Bronchus fibroblast of lung (primary cell): Measurements from ENCODE around the gene SH3TC1.

GRCh38 chr4:6777695-6778296 lies 4.7 kb upstream of the KIAA0232 start:
- RAMPAGE, long total RNA = no peak

- RAMPAGE, long total RNA = no peak
Observed at GRCh38 chr4:6860803-6861792, 48.5 kb upstream of the TBC1D14 start.

- RAMPAGE, long total RNA = no peak
Observed at GRCh38 chr4:6861793-6862549, 47.7 kb upstream of the TBC1D14 start.

- RAMPAGE, long total RNA = no peak
Observed at GRCh38 chr4:6987965-6988362, 54.8 kb downstream of the CCDC96 start.

DNA sequence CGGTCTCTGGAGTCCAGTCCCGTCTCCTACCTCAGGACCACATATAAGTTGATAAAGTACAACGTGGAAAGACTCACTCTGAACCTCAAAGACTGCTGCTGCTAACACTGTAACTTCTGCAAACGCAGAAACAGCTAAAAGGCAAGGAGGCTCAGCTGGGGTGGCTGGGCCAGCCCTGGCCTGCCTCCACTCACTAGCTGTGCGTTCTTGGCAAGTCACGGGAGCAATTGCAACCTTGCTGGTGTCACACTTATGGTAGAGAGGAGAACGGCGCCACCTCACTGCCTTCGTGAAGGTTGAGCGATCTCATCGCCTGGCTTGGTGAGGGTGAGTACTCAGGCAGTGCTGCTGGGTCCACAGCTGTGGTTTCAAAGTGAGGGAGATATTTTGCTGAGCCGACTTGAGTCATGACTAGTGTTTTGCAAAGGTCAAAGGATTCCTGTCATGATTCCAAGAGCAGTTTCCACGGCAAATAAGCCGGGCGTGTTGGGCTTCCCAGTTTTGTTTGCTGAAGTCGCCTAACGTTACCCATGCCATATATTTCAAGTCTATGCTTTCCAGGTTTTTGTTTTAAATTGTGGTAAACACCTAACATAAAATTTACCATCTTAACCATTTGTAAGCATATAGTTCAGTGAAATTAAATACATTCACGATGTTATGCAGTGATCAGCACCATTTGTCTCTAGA lies 57.2 kb upstream of the GRPEL1 start:
- RAMPAGE, long total RNA = no peak

DNA sequence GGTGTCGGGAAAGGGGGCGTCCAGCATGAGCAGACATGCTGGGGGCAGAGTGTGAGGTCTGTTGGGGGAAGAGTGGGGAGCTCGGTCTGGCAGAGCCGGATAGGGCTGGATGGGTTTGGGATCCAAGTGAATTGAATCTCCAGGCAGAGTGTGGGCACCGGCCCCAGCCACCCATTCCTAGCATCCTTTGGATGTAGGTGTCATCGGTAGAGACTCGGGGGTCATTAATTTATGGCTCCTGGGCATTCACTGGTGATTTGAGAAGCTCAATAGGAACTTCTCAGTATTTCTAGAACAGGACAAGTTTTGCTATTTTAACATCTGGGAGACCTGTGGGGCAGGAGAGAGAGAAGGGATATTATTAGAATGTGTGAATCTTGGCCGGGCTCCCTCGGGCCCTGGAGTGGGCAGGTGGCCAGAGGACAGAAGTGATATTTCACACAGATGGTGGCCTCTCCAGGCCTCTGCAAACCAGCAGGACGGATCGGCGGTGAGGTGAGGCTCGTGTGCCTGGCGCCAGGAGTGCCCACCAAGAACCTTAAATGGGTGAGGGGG lies 64.5 kb downstream of the SORCS2 start:
- RAMPAGE, long total RNA = no peak

GRCh38 chr4:7327493-7327960 lies 107.2 kb downstream of the PSAPL1 start:
- RAMPAGE, long total RNA = no peak

DNA sequence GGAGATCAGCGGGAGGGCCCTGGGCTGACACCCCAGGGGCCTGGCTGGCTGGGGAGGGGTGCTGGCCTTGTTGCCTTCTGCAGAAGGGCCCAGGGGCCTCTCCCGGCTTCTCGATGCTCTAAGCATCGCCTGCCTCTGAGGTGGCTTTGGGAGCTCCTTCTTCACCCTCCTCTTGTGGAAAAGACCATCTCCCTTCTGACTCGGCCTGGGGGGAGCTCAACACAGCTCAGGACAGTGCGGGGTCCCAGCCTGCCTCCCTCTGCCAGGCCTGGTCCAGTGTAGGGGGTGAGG lies 55.3 kb upstream of the PSAPL1 start:
- RAMPAGE, long total RNA = no peak

DNA sequence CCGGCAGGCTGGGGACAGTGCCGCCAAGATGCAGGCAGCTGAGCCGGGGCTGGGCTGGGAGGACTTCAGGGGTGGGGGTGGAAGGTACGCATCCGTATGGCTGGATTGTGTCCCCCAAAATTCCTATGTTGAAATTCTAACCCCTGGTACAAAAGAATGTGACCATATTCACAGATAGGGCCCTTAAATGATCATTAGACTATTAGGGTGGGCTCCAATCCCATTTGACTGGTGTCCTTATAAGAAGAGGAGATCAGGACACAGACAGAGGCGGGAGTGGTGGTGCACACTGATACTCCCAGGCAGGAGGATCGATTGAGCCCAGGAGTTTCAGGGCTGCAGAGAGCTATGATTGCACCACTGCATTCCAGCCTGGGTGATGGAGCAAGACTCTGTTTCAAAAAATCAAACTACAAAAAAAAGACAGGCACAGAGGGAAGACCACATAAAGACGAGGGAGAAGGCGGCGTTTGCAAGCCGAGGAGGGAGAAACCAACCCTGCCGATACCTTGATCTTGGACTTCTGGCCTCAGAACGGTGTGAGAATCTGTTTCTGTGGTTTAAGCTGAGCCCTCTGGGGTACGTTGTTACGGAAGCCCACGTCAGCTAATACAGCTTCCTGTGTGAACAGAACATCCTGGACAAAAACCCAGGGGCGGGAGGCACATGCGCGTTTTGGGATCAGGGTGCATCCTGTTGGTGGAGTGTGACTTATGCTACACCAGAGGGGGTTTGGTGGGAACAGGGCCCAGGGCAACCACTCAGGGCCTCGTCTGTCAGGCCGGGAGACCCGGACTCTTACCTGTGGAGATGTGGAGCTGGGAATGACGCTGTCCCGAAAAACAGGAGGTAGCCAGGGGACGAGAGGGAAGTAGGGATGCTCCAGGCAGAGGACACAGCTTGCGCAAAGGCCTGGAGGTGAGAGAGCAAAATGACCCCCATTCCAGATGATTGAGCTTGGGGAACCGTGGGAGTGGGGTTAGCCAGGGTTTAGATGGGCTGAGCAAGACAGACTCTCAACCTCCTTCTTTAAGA lies 211.8 kb upstream of the PSAPL1 start:
- RAMPAGE, long total RNA = no peak

DNA sequence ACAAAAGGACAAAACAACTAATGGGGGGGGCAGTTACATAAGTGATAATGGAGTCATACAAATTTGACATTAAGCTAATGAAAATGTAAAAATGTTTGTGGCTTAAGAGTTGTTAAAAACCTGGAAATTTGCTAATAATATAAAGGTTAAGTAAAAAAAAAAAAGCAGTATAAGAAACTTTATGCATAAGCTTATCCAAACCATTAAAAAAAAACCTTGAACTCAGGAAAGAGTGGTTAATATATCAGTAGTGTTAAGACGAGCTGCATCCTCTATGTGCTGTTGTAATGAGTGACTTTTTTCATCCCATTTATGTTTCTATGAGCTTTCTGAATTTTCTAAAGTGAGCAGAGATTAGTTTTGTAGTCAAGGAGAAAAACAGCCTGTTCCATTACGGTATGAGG lies 122.0 kb downstream of the AFAP1 start:
- RAMPAGE, long total RNA = no peak

DNA sequence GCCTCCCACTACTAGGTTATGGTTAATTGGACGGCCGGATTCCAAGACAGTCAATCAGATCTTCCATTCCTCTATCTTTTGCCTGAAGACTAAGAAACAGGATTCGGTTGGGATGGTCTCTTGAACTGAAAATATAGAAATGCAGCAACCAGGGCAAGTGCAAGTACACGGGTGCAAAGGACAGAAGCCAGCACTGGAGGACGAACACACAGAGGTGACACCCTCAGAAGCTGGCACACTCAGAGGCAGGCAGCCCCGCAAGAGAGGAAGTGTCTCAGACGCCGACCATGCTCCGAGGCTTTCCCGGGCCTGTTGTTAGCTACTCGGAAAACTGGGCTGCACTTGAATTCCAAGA lies 63.3 kb downstream of the AFAP1 start:
- RAMPAGE, long total RNA = no peak

DNA sequence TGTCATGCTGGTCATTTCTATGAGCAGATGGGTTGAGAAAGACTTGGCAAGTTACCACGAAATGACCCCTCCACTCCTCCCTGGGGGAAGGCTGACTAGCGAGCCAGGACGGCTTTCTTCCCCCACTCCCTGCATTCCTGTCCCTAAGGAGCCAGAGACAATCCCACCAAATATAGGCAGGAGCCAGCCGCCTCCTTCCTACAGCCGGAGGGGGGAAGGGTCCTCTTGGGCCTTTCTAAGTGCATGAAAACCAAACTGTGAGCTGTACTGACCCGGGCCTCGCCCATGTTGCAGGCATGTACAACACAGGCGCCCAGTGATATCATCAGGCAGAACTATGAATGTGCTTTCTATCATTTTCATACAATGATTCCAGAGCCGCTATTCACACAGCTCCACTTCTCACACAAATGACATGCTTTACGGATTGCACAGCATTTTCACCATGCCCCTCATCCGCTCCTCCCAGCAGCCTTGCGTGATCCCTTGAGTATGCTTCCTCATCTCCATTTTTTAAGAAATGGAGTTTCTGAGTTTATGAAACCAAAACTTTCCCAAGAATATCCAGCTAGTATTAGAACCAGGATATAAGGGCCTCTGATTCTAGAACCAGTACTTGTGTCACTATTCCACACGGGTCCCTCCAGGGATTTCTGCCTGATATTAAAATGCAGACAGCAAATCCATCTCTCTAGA lies 28.4 kb downstream of the AFAP1 start:
- RAMPAGE, long total RNA = no peak

DNA sequence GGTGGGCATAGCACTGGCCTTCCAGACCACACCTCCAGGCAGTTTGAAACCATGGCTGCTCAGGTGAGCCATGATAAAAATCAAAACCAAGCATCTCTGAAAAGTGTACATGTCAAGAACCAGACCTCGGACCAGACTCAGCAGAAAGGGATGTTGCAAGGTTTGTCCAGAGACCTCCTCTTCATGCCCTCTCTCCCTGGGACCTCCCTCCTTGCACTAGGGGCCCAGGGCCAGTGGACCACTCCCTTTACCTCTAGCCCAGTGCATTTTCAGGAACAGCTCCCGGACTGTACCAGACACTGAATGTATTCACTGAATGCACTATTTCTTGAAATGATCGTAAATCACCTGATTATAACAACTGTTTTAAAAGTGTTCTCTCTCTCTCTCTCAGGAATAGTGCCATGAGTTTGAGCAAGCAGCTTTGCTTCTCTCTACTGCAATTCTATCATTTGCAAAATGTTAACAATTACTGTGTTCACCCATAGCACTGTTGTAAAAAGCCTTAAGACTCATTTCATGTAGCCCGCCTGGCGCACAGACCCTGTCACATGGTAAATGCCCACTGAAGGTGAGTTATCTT lies 22.9 kb downstream of the AFAP1 start:
- RAMPAGE, long total RNA = no peak

DNA sequence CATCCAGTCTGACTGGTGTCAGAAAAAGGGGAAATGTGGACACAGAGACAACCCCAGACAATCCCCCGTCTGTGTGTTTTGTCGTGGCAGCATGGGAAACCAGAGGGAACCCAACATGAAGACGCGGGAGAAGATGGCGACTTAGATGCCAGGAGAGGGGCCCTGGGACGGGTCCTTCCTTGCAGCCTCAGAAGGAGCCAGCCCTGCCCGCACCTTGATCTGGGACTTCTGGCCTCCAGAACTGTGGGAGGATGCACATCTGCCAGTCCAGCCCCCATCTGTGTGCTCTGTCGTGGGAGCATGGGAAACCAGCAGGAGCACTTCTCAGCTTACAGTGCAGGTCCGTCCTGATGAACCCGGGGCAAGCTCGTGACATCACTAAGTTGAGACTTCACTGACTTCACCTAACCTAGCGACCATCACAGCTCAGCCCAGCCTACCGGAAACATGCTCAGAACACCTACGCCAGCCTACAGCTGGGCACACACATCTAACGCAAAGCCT lies 38.2 kb downstream of the ABLIM2 start:
- RAMPAGE, long total RNA = no peak

DNA sequence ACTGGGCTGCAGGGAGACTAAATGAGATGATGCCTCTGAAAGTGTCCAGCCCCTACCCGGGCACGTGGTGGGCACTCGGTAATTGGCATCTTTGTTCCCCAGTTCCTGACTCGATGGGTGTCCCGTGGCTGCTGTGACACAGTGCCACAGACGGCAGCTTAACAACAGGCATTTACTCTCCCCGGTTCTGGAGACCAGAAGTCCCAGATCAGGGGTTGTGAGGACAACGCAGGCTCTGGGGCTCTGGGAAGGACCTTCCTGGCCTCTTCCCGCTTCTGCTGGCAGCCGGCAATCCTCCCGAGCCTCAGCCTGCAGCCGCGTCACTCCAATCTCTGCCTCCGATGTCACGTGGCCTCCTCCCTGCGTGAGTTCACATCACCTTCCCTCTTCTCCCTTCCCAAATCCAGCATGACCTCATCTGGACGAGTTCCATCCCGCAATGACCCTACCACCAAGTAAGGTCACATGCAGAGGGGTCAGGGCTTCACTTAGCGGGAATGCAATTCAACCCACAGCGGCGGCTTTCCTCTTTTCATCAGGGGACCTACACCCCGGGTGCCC lies 25.7 kb downstream of the ABLIM2 start:
- RAMPAGE, long total RNA = no peak

DNA sequence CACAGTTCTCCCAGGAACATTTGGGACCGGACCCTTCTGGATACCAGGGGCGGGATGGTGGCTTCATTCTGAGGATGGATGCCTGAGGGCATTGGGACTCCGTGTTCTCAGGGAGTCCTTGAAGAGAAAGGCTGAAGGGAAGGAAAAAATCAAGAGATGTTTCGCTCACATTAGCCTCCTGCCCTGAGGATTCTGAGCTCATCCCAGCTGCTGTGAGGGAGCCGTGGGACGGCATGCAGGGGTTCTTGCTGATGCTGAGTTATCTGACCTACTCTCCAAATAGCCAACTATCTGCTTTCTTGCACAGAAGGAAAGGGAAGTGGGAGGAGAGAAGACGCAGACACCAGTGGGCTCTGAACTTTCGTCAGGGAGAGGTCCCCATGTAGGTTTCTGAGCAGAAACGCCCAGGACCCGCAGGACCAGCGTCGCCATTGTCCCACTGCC lies 13.3 kb upstream of the ABLIM2 start:
- RAMPAGE, long total RNA = no peak

DNA sequence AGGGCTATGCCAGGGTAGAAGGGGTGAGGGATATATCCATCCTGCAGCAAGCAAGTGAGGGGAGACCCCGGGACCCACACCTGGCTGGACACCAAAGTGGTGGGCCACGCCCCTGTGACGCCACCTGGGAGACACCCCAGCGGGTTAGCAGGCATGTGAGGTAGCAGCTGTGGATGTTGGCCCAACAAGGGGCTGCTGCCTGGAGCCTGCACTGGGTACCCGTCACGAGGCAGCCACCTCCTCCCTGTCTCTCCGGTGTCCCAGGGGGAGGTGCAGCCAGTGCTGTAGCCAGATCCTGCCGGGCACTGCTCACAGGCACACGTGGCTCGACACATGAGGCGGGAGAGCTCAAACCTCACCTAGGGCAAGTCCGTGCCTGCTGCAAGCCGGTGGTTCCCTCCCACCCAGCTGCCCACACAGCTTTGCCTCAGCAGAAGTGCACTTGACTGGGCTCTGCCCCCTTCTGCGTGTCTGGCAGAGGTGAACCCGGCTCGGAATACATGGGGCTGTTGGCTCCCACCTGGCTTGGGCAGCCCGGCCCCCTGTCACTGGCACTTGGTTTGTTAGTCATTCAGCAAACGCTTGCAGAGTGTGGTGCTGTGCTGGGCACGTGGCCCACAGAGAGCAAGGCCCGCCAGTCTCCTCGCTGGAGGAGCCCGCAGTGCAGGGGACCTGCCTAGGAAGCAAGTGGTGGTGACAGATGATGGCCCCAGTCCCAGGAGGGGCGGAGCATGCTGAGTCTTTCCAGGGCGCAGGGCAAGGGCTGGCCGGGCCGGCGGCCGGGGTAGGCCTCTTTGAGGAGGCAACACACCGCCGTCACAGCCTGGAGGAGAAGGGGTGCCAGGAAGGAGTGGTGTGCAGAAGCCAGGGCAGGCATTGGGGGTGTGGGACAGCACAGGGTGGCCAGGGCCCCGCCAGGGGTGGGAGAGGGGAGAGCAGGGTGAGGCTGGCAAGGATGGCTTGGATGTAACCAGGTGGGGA lies 10.2 kb upstream of the SH3TC1 start:
- RAMPAGE, long total RNA = no peak

DNA sequence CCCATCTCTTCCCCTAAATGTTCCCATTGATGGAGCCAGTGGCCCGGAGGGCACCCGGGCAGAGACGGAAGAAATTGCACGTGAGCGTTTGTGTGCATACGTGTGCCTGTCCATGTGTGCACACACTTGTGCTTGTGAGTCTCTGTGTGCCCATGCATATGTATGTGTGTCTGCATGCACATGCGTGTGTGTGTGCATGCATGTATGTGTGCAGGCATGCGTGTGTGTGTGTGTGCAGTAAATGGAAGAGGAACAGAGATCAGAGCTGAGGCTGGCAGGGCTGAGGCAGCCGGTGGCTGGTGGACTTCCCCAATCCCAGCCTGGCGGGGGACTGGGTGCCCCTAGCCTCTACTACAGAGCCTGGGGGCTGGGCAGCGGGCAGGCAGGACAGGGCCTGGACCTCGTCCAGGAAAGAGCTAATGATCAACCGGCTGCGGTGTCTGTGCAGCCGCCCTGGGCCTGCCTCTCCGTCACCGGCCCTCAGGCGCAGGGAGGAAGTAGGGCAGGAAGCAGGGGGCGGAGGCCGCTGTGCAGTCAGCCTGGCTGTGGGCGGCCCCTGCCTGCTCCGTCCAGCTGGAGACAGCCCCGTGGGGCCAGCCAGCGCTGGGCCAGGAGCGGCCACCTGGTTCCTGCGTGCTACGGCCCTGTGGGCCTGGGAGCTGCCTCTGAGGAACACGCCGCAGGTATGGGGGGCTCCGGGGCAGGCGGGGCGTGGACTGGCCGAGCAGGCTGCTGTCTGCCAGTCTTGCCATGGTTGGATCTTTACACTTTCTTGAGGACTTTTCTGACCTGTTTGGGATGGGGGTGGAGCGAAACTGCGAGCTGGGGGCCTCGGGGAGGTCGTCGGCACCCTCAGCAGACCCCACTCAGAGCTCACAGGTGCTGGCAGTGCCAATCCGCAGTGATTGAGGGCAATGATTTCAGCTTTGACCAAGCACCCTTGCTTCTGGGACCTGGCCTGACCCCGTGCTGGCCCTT lies at the start of gene SH3TC1:
SH3TC1 (plus strand) TSS at position 568 of the 978 bp plus-strand sequence.
- RAMPAGE, long total RNA = no peak

DNA sequence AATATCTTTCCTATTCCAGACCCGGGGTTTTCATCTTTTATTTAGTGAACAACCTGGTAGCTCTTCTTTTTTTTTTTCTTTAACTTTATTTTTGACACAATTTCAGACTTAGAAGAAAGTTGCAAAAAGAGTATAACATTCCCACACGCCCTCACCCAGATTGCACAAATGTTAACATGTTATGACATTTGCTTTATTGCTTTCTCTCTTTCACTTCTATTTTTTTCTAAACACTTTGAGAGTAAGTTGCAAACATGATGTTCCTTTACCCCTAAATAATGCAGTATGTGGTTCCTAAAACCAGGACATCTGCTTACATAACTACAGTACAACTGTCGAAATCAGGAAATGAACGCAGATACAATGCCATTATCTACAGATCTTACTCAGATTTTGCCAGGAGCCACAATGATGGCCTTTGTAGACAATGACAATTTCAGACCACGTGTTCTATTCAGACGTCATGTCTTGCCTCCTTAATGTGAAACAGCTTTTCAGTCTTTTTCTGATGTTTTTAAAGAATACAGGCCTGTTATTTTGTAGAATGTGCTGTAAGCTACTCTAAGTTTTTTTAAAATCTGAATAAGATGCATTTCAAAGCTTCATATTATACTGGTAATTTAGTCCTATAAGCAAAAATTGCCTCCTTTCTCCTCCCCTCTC lies 22.4 kb downstream of the SH3TC1 start:
- RAMPAGE, long total RNA = no peak

DNA sequence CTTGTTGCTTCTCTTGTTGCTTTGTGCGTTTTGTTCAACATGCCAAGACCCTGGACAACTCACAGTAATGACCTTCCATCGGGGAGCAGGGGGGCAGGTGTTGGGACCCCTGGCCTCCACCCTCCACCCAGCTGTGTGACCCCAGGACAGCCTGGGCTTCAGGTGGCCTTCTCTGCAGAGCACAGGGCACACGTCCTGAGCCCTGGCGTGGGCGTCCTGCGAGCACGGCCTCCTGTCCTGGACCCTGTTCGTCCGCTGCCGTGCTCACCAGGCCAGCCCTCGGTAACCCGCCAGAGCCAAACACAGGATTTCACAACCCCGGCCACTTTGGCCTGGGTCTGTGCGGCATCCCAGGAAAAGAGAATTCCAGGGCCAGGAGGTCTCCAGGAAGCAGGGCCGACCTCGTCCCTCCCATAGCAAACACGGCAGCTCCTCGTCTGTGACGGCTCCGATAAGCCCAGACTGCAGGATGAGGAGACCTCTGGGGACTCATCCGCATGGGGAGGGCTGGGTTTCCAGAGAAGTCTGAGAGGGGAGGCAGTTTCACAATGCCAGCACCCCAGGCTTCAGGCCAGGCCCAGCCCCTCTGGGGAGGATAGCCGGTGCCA lies 22.6 kb upstream of the HTRA3 start:
- RAMPAGE, long total RNA = no peak